HT-29 (cell line): ENCODE measurements around a stretch of chr2.

DNA sequence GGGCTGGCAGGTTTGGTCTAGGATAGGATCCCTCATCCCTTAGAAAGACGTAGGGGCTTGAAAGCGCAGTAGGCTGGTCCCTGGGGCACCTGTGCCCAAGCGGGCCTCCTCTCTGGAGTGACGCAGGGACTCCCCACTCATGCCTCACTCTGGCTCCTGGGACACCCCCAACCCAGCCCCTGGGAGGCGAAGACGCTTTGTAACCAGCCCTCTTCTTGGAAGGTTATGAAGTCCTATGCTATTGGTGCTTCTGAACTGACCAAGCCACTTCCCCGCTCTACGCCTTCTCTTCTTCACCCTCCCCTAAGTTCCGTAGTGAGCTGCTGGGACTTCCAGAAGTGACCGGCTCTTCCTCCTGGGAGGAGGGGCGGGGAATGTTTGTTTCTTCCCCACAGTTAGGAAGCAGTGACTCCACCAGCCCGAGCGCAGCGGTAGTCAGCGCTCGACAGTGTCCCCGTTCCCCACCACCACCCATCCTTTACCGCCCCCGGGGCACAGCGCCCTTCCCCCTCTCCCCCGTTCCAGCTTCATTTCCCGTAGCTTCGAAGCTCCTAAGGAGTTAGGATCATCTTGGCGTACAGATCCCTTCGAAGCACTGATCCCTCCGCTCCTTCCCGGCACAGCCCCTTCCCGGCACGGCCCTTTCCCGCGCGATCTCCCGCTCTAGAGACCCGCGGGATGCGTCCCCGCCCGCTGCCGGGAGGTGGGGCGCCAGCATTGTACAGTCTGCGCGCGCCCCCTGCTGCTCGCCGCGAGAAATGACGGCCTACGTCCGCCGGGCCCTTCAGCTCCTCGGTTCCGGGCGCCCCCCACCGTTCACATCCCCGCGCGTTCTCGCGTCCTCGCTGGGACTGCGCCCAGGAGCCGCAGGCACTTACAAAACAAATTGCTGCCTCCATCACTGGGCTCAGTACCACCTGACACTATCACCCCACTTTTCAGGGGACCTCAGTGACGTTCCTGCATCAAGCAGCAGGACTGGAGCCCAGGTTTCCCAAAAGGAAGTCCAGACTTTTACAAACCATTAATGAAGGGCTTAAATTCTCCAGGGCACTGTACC lies 25.2 kb upstream of the NOTO start:
- RAMPAGE, long total RNA = no peak

DNA sequence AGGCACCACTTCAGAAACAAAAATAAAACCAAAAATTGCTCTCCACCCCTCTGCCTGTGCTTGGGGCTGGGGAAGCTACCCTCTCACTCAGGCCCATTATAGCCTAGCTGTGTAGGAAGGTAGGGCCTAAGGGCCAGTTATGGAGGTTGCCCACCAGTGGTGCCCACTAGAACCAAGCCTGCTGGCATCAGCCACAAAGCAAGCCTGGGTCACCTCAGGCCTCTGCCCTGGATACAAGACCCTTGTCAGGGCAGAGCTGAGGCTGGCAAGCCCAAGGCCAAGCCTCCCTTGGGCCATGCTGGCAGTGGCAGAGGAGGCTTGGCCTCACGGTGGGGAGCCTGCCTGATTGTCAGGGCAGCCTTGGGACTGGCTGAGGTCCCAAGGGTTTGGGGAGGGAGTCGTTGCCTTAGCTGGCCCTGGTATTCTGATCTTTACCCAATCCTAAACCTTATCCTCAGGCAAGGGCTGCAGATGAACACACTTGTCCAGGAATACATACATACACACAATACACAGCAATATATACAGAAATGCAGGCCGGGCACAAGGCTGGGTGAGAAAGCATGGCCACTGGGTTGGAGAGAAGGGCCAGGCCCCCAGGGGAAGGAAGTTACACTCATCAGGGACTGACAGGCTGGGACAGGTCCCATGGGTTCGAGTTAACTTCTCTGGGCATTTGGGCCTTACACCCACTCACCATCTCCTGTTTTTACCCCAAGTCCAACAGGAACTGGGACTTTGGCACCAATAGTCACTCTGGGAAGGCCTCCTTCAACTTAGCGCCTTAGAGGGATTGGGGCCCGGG lies 21.0 kb downstream of the CCT7 start:
- RAMPAGE, long total RNA = no peak

DNA sequence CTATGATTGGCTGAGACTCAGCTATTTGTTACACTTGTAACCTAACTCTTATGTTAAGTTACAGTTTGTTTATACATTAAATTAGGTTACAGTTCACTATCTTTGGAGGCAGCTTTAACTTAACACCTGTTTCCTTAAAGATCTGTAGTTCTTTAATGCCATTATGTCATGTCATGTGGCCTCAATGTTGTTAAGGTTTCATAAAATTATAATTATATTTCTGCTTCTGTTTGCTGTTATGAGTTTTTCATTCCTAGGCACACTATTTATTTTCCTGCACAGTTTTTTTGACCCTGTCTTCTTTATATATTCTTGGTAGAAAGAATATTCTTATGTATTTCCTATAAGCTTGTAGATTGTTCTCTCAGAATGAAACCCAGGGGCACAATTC lies 4.4 kb downstream of the STAMBP start:
- RAMPAGE, long total RNA = no peak

- RAMPAGE, long total RNA = no peak
These were observed 6.9 kb upstream of the DGUOK start for GRCh38 chr2:73919789-73920093.

- RAMPAGE, long total RNA = no peak
These were observed 9.0 kb downstream of the DGUOK start for GRCh38 chr2:73935368-73936357.

GRCh38 chr2:74011323-74011926 lies 26.7 kb downstream of the TET3 start:
- RAMPAGE, long total RNA = no peak

GRCh38 chr2:74048713-74049662 lies 64.3 kb downstream of the TET3 start:
- RAMPAGE, long total RNA = no peak

- RAMPAGE, long total RNA = no peak
These were observed 5.6 kb downstream of the BOLA3 start for GRCh38 chr2:74142261-74142460.

GRCh38 chr2:74152182-74152709 lies 4.5 kb upstream of the BOLA3 start:
- RAMPAGE, long total RNA = no peak

DNA sequence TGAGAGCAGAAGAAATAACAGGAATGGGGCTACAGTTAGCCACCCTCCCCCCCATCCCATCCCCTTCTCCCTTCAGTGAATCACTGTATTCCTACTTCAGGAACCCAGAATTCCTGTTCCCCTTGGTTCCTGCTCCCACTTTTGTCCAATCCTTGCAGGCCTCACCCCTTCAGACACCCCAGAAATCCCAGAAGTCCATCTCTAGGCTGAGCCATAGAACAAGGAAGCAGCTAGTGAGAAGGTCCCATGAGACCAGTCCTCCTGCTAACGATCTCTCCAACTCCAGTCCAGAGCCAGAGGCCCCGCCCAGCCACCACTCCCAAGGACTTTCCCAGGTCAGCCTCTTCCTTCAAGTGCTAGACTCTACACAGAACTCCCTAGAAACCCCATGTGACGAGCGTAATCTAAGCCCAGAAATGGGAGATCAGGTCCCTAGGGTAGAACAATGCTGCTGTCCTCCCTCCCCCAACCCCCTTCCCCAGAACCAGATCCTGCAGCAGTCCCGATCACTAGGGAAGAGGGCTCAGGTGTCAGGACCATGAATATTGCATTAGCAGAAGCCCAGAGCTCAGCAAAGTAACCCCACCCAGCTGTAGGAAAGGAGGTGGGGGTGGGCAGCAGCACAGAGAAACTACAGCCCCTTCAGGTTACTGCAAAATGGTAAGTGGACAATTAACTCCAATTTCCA lies 6.9 kb downstream of the DCTN1 start:
- RAMPAGE, long total RNA = no peak

DNA sequence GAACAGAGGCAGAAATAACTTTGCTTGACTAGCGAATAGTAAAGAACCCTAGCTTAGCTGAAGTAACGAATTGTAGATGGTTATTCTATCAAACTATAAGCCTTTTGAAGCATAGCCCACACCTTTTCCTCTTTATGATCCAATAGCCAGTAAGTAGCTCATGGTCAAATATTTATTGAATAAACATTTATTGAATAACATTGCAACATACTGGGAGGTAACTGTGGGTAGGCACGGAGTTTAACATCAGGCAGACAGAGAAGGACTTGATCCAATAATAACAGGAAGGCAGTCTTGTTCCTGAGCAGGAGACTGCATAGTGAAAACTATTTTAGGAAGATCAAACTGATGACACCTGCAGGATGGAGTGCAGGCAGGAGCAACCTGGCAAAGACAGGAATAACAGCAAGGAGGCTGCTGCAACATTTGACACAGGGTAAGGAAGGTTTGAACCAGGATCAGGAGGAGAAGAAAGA lies 3.1 kb upstream of the DCTN1 start:
- RAMPAGE, long total RNA = no peak

DNA sequence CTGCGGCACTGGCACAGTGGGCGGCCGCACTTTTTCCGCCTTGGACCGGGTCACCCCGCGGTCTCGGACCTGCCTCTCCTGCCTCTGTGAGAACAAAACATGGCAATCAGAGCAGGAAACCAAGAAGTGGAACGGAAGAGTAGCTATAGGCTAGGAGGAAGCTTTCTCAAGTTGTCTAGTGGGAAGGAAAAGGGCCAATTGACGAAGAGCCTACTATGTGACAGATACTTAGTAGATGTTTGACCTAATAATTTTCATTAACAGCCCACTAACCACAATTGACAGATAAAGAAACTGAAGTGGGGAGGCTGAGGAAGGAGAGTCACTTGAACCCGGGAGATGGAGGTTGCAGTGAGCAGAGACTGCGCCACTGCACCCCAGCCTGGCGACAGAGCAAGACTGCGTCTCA lies 5.3 kb downstream of the C2orf81 start:
- RAMPAGE, long total RNA = no peak

GRCh38 chr2:74440249-74441350 lies 1.1 kb downstream of the RTKN start:
- RAMPAGE, long total RNA = no peak

DNA sequence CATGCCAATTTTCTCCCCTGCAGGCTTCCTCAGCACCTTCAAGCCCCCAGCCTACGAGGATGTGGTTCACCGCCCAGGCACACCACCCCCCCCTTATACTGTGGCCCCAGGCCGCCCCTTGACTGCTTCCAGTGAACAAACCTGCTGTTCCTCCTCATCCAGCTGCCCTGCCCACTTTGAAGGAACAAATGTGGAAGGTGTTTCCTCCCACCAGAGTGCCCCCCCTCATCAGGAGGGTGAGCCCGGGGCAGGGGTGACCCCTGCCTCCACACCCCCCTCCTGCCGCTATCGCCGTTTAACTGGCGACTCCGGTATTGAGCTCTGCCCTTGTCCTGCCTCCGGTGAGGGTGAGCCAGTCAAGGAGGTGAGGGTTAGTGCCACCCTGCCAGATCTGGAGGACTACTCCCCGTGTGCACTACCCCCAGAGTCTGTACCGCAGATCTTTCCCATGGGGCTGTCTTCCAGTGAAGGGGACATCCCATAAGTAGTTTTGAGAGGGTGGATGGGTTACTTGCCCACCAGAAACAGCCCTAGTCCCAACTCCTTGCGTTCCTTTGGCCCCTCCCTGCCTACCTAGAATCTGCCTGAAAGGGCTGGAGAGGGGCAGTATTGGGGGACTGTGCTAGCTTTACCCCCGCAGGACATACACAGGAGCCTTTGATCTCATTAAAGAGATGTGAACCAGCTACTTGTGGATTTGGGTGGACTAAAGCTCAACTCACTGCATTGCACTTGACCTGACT lies 2.1 kb downstream of the WBP1 start:
- RAMPAGE, long total RNA = no peak

- RAMPAGE, long total RNA = no peak
These were observed 396 bp downstream of the AUP1 start for GRCh38 chr2:74529040-74529580.

DNA sequence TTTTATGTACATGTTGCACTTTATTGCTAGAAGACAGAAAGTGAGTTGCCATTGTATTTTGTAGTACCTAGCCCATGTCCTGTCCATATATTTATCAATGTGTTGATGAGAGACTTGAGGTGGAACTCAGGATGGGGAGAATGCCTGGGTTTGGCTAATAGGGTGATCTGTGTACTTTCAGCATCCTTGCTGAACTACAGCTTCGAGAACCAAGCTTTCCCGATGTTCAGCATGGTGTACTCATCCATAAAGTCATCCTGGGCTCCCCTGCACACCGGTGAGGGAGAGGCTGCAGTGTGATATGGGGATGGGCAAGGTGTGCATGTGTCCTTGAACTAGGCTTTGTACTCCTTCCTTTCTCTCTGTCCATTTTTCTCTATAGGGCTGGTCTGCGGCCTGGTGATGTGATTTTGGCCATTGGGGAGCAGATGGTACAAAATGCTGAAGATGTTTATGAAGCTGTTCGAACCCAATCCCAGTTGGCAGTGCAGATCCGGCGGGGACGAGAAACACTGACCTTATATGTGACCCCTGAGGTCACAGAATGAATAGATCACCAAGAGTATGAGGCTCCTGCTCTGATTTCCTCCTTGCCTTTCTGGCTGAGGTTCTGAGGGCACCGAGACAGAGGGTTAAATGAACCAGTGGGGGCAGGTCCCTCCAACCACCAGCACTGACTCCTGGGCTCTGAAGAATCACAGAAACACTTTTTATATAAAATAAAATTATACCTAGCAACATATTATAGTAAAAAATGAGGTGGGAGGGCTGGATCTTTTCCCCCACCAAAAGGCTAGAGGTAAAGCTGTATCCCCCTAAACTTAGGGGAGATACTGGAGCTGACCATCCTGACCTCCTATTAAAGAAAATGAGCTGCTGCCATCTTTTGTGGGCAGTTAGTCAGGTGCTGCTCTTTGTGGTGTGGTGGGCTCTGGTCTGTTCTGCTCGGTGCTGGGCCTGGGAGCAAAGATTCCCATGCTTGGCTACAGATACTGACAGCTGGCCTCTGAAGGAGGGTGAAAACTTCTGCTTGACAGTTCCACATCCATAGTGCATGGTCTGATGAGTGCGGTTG lies 3.0 kb downstream of the HTRA2 start:
- RAMPAGE, long total RNA = no peak

GRCh38 chr2:74892128-74892683 lies 58.3 kb downstream of the HK2 start:
- RAMPAGE, long total RNA = no peak

DNA sequence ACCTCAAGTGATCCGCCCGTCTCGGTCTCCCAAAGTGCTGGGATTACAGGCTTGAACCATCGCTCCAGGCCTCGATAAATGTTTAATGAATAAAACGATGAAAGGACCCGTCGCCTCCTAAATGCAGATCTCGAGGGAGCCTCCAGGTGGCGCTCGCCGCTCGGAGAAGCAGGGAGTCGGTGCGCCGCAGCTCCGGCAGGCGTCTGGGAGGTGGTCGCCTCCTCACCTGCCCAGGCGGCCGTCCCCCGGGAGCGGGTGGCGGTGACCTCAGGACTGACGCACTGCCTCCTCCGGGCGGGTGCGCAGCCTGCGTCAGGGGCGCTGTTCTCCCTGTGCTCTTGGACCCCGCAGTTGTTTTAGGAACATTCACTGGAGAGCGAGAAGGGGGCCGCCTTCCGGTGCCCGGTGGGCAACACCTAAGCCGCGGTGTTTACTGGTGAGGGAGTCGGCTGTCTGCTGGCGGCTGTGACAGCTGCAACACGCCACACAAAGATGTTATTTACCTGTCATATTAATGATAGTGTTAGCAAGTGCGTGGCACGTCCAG lies 38.6 kb upstream of the POLE4 start:
- RAMPAGE, long total RNA = no peak

DNA sequence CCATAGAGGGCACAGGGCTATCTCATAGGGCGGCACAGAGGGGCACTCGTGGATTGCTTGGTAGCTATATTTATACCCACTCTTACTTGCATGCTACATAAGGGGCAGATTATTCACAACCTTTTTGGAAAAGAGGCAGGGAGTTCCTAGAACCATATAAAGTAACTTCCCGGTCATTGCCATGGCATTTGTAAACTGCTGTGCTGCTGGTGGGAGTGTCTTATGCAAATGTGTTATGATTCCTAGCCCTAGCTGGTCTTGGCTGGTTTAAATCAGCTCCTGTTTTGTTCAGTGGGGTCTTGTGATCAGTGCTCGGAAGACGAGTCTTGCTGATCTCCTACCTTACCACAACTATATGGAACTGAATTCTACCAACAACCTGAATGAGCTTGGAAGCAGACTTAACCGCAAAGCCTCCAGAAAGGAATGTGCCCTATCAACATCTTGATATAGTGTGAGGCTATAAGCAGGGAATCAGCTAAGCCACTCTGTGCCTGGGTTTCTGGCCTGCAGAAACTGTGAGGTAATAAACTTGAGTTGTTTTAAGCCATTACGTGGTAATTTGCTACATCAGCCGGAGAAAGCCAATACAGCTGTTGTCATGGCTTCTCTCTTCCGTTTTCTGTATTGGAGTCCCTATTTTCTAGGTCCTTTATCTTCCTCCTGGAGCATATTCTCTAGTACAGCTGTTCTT lies 33.5 kb downstream of the POLE4 start:
- RAMPAGE, long total RNA = no peak

GRCh38 chr2:75602568-75603135 lies 41.9 kb upstream of the EVA1A start:
- RAMPAGE, long total RNA = no peak